AG04450 (cell line): ENCODE measurements around the genes UBE2R2, FAM205C, C9orf131 and FANCG.

GRCh38 chr9:33816820-33817514 is at the start of gene UBE2R2:
Gene UBE2R2, plus strand, starts transcription at chr9:33817160.
- CAGE, long polyA plus RNA: start-site peak on the plus strand at chr9:33817063-33817254, 48 and 31 reads in 2 replicates; start-site peak on the plus strand at chr9:33817328-33817512, 6 and 10 reads in 2 replicates
- RRBS: 2% methylated on average over 11 of the region's 83 CpGs

GRCh38 chr9:33932013-33932636 is 115.2 kb downstream of the UBE2R2 start:
- CAGE, long polyA plus RNA: no peak
- RRBS: no CpG with 5 or more reads among the region's 16 CpGs

GRCh38 chr9:33963545-33964070 is 85.1 kb downstream of the UBAP2 start:
- CAGE, long polyA plus RNA: no peak
- RRBS: no CpG with 5 or more reads among the region's 2 CpGs

DNA sequence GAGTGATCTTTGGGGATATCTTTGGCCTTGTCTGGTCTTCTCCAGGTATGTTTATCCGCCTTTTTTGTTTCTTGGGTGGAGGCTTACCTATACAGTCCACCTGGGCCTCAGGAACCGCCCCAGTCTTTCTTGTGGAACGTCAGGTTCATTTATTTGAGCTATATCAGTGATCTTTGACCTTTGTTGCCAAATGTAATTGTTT is 765 bp downstream of the UBAP1 start:
- CAGE, long polyA plus RNA: no peak
- RRBS: no CpG with 5 or more reads among the region's 3 CpGs

DNA sequence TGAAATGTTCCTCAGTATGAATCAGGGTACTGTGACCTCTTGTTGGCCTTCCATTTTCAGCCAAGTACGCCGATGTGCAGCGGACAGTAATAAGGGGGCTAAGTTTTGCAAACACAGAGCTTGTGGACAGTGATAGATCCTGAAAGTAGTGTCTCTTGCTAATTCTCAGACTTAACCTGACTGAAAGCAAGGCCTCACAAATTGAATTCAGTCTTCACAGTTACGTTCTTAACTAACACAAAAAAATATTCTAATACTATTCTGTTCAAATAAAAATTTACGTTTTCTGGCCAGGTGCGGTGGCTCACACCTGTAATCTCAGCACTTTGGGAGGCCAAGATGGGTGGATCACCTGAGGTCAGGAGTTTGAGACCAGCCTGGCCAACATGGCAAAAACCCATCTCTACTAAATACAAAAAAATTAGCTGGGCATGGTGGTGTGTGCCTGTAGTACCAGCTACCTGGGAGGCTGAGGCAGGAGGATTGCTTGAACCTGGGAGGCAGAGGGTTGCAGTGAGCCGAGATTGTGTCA is 31.4 kb downstream of the UBAP1 start:
- CAGE, long polyA plus RNA: no peak
- RRBS: no CpG with 5 or more reads among the region's 7 CpGs

- CAGE, long polyA plus RNA: no peak
- RRBS: no CpG with 5 or more reads among the region's 10 CpGs
Observed at GRCh38 chr9:34254967-34255787, 73.9 kb downstream of the KIF24 start.

- CAGE, long polyA plus RNA: no peak
- RRBS: no CpG with 5 or more reads among the region's 5 CpGs
Observed at GRCh38 chr9:34369859-34370287, 6.8 kb downstream of the MYORG start.

- CAGE, long polyA plus RNA: no peak
- RRBS: no CpG with 5 or more reads among the region's 2 CpGs
Observed at GRCh38 chr9:34402743-34402956, 5.0 kb upstream of the C9orf24 start.

DNA sequence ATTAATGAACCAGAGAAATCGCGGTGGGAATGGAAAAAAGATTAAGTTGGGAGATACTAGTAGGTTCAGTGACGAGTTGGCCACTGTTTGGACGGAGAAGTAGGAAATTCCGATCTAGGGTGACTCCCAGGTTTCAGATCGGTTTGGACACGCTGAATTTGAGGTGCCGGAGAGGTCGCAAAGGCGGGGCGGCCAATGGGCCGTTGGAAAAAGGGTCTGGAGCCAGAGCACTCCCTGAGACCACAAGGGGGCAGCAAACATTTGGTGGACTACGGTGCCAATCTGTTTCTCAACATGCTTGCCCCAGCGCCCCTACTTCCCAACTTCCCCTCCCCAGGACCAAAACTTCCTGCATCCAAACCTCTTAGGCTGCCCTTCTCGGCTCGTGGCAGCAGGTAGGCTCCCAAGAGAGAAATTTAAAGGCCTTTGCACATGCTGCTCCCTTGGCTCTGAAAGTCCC is 872 bp upstream of the RPP25L start:
- CAGE, long polyA plus RNA: no peak
- RRBS: no CpG with 5 or more reads among the region's 16 CpGs

DNA sequence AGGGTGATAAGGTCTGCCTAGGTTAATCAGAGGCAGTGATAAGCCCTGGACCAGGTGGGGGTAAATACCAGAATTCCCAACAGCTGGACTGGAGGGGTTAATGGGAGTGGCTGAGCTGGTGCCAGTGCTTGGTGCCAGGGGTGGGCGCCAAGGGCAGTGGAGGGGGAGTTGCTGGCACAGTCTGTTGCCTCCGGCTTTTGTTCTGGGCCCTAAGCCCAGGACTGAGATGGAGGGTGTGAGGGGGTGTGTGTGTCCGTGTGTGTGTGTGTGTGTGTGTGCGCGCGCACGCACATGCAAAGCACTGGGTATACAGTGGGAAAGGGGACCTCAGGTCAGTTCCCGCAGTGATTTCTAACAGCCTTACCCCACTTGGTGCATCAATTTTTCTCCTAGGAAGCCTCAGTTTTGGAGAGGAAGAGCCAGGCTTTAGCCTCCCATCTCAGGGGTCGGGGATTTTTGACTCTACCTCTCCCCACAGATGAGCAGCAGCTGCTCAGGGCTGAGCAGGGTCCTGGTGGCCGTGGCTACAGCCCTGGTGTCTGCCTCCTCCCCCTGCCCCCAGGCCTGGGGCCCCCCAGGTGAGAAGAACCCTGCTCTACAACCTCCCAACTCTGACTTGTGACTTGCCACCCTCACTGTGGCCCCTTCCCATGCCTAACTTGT is 2.9 kb downstream of the IL11RA start:
- CAGE, long polyA plus RNA: no peak
- RRBS: no CpG with 5 or more reads among the region's 10 CpGs

DNA sequence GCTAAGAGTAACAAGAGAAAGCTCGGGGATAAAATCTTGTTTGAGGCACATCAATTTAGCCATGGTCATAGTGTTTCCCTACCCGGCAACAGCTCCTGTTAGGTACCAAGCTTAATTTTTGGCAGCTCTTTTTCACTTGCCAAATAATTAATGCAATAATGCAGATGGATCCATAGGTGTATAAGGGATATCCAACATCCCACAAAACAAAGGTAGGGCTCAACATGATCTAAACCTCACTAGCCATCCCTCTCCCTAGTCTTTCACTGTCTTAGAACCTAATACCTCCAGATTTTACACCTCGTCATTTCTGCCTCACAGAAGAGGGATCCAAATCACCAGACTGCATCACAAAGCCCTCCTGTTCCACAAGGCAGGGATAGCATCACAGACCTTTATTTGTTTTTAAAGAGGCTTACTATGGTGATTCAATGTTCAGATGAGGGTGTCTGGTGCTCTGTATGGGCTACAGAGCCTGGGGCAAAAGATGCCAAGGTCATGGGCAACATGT is at the start of gene FAM205C:
Gene FAM205C, minus strand, starts transcription at position 268 of the 511 bp plus-strand sequence.
- CAGE, long polyA plus RNA: no peak
- RRBS: no CpG with 5 or more reads among the region's 3 CpGs

DNA sequence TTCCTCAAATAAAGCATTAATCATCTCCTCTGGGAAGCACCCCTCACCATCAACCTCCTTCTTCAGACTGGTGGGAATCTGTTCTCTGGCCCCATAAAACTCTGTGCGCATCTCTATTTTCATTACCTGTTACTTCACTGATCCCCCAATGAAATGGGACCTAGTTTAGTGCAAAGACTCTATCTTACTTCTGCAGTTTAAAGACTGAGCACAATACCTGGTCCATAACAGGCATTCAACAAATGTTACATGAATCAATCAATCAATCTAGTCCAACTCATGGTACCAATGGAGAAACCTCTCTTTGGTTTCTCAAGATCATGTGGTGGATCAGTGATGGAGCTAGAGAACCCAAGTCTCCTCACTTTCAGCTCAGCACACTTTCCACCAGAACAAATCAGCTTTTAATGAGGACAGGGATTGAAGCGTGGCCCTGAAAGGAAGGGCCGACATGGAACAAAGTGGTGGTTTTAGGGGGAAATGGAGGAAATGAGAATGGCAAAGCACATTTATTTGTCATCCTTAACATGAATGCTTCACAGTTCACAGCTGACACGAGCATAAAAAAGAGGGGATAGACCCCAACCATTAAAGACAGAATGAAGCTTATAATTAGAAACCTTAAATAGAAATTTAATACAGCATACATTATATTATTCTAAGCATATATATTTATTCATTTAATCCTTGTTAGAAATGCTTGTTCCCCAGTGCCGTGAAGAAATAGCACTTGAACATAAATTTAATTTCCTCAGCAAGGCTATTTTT is 1.7 kb upstream of the C9orf131 start:
- CAGE, long polyA plus RNA: no peak
- RRBS: no CpG with 5 or more reads among the region's 5 CpGs

- CAGE, long polyA plus RNA: no peak
- RRBS: no CpG with 5 or more reads among the region's 4 CpGs
Observed at GRCh38 chr9:35041985-35042726, at the start of gene C9orf131. Gene C9orf131, plus strand, starts transcription at chr9:35042240.

GRCh38 chr9:35055779-35056550 is 13.9 kb downstream of the C9orf131 start:
- CAGE, long polyA plus RNA: no peak
- RRBS: no CpG with 5 or more reads among the region's 4 CpGs

- CAGE, long polyA plus RNA: no peak
- RRBS: no CpG with 5 or more reads among the region's 9 CpGs
Observed at GRCh38 chr9:35056551-35057365, 14.7 kb downstream of the C9orf131 start.

DNA sequence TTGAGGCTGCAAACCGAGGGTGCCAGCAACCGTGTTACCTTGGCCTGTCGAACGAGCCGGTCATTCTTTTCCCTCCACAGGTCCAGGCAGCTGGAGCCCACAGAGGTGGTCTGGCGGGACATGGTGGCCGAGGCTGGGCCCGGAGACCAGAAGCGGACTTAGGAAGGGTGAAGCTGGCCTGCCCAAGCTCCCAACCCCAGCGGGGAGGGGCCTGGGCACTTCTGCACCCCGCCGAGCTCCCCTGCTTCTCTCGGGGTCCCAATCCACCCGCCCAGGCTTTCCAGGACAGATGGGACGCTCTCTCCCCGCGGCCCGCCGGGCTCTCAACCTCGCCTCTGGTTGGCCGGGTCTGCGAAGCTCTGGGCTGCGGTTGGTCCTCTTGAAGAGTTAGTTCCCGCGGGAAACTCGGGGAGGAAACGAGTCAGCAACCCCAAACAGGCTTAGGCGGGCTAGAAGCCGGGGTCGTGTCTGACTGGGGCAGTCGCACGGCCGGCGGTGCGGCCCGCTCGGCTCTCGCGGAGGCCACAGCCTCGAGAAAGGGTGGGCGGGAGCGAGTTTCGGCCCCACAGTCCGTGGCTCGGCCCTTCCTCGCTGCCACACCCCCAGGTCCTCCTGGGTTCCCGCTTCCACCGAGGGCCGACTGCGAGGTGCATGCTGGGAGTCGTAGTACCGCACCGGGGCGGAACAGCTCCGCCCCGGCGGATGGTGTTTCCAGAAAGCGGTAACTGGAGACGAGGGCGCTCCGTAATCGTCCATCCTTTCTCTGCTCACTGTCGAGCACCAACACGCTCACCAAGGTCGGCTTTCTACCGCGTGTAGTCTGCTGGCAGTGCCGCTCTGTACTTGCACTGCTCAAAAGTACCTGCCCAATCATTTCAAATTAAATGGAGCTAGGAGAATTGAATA is at the start of gene FANCG:
Gene FANCG, minus strand, starts transcription at position 540 of the 906 bp plus-strand sequence.
- CAGE, long polyA plus RNA: start-site peak on the minus strand centred at position 447 of the sequence, 390 bp wide, 251 and 207 reads in 2 replicates
- RRBS: under 1% methylated on average over 9 of the region's 68 CpGs

DNA sequence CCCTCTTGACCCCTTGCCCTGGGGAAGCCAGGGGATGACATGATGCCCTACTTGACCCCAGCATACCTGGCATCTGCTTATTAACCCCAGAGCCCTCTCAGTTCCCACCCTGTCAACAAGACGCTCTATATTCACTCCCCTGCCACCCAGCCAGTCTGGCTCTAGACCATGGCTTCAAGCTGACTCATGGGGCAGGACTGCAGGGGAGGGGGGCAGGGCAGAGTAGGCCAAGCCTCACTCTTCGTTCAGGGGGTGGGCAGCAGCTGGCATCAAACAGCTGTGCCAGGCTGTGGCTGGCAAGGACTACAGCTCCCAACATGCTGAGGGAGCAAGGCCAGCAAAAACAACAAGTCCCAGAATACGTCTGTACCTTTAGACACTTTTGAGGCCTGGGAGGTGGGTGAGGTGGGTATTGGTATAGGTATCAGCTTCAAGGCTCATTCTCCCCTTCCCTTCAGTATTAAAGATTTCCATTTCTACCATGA is 5.3 kb downstream of the ATOSB start:
- CAGE, long polyA plus RNA: no peak
- RRBS: no CpG with 5 or more reads among the region's 3 CpGs

DNA sequence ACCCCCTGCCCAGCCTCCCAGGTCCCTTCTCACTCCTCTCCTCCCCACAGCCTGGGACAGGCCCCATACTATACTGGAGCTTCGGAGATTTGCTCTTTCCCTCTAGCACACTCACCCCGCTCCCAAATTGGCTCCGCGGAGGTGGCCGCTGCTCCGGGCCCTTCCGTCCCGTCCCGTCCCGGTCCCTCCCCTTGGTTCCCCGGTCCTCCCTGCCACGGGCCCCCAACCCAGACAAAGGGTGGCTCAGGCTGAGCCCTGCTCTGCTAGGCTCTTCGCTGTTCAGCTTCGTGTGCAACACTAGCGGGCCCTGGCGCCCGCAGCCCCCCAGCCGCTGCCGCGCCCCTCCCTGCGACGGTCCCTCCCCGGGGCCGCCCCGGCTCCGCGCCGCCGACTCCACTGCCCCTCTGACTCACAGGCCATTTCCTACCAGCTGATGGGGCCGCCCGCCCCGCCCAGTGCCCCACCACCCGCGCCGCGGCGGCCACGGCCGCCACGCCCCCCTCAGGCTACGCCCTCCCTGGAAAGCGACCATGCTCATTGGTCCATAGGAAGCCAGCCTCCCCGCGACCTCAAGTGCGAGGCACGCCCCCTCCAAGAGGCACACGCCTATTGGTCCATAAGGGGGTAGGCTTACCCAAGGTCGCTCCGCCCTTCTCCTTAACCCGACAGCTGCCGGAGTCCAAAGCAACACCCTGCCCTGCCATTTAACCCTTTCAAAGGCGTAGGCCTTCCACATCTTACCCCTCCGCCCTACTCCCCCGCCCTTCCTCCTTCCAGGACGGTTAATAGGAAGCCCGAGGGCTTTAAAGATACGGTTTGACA is 4.3 kb downstream of the ATOSB start:
- CAGE, long polyA plus RNA: no peak
- RRBS: no CpG with 5 or more reads among the region's 57 CpGs

DNA sequence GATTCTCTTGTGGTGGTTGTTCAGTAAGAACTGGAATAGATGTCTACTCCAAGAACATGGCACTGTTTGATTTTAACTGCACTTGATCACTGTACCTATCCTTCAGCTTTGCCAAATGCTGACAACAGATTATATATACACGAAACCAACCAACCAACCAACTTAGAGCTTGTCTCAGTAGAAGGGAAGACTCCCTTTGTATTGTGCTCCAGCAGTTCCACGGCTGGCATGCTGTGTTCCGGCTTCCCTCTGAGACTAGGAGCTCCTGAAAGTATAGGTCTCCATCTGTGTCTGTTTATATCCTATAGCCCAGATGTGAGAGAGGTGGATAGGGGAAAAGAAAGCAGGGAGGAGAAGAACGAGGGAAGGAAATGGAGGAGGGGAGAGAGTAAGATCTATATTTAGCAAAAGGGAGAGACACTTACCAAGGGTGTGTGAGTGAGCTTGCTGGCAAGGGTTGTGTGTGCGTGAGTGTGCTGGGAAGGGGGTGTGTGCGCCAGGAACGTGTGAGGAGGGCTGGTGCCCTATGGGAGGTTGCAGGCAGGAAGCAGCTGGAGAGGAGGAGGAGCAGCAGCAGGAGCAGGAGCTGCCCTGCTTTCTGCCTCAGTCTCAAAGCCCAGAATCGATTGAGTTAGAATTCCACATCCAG is 148.5 kb upstream of the RUSC2 start:
- CAGE, long polyA plus RNA: no peak
- RRBS: no CpG with 5 or more reads among the region's 8 CpGs

- CAGE, long polyA plus RNA: no peak
- RRBS: no CpG with 5 or more reads among the region's 2 CpGs
Observed at GRCh38 chr9:35344559-35345077, 145.3 kb upstream of the RUSC2 start.